Spleen (tissue), 7 donors: ENCODE measurements around a stretch of chr18.

DNA sequence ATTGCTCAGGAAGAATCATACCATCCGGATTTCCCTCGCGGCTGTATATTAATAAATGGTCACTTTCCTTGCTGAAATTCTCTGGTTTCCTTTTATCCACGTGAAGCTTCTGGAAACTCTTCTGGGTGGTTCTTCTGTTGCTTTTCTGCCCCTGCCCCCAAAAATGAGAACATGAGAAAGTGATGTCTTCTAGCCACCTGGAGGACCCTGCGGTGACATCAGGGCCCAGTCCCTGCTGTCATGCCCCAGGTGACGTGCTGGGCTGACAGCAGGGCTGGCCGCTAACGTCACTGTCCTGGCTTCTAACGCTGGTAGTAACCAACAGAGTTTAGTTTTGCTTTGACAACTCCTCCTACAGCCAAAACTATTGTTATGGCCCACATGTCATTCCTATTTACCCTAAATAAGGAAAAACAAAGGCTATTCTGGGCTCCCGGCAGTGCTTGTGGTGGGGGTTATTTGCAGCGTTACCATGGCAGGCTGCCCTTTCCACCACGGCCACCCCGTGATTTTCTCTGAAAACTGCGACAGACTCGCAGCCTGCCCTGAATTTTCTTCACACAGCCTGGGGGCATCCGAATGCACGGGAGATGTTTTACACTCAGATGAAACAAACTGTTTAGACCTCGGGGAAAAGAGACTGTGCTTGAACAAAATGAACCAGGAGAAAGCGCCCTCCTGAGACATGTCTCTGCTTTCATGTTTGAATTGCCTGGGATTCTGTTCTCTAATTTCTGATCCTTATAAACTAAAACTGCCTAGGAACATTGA lies 115.3 kb downstream of the FAM210A start:
- PRO-cap, 4 experiments = no peak in any of the 4 experiments
- RAMPAGE, long total RNA, 4 experiments = no peak in any of the 4 experiments

GRCh38 chr18:13623335-13623840 lies 103.0 kb downstream of the FAM210A start:
- PRO-cap, 4 experiments = peak in 1 of 4 experiments; most common plus-strand start chr18:13623671 (in 1); most common minus-strand start chr18:13623420 (in 1)
- RAMPAGE, long total RNA, 4 experiments = no peak in any of the 4 experiments

GRCh38 chr18:13760990-13761798 lies 34.7 kb downstream of the RNMT start:
- PRO-cap, 4 experiments = no peak in any of the 4 experiments
- RAMPAGE, long total RNA, 4 experiments = no peak in any of the 4 experiments

- PRO-cap, 4 experiments = no peak in any of the 4 experiments
- RAMPAGE, long total RNA, 4 experiments = no peak in any of the 4 experiments
These were observed 103.6 kb downstream of the ROCK1 start for GRCh38 chr18:21008017-21008464.

DNA sequence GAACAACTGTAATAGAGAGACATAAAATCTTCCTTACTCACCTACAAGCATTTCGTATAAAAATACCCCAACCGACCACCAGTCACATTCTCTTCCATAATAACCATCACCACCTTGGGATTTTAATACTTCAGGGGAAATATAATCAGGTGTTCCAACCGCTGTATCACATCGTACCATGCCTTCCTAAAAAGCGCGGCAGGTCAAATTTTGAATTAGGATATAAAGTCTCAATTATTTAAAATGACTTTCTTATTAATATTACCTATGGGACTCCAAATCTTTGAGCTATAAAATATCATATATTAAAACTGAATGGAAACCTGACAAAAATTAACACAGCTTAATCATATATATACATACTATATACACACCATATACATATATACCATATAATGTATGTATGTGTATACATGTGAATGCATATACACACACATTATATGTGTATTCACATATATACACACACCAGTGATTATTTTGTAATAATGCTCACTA lies 69.0 kb downstream of the ROCK1 start:
- PRO-cap, 4 experiments = no peak in any of the 4 experiments
- RAMPAGE, long total RNA, 4 experiments = no peak in any of the 4 experiments

DNA sequence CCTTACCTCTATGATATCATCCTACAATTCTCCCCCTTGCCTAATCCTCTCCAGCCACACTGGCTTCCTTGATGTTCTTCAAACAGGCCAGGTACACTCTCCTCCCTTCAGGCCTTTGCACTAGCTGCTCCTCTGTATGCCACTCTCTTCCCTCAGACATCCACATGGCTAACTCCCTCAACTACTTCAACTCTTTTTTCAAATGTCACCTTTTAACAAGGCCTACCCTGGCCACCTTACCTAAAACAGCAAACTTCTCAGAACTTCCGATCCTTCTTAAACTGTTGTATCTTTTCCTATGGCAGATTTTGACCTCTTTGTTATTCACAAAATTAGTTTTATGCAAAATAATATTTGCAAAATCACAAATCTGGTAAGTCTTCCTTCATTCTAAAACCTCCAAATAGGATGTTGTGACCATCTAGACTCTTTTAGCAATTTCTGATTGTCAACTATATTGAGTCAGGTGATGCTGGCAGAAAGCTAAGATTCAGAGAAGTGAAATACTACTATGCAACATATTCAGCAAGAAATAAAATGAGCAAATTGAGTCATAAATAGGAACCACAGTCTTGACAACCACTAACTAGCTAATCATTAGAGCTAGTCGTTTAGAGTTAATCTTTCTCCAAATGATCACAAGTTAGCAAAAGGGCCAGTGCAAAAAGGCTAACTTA lies 54.7 kb downstream of the ROCK1 start:
- PRO-cap, 4 experiments = no peak in any of the 4 experiments
- RAMPAGE, long total RNA, 4 experiments = no peak in any of the 4 experiments

GRCh38 chr18:21363088-21363937 lies 121.3 kb downstream of the GREB1L start:
- PRO-cap, 4 experiments = no peak in any of the 4 experiments
- RAMPAGE, long total RNA, 4 experiments = no peak in any of the 4 experiments

DNA sequence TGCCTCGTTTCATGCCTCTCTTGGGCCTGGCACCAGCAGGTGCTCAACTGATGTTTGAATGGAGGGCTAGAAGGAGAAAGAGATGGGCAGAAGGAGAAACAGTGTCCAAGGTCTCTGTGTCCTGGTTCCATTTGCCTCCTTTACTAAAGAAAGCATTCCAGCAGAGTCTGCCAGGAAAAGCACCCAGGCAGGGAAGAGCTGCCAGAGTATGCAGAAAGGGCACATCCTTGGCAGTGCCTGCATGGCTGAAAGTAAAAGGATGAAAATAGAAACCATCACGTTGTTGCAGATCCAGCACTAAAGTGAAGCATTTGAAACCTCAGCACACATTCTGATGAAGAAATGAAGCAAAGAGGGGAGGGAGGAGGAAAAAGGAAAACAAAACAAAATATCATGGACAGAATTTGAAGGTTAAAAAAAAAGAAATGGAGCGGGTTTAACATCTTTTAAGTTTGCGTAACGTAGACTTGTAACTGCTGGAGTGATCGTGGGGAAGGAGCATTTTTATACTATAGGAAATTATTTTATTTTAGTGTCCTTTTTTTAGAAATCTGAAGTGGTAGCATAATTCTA lies 142.1 kb downstream of the ESCO1 start:
- PRO-cap, 4 experiments = no peak in any of the 4 experiments
- RAMPAGE, long total RNA, 4 experiments = no peak in any of the 4 experiments

- PRO-cap, 4 experiments = no peak in any of the 4 experiments
- RAMPAGE, long total RNA, 4 experiments = no peak in any of the 4 experiments
These were observed 26.4 kb downstream of the ESCO1 start for GRCh38 chr18:21573985-21574540.

DNA sequence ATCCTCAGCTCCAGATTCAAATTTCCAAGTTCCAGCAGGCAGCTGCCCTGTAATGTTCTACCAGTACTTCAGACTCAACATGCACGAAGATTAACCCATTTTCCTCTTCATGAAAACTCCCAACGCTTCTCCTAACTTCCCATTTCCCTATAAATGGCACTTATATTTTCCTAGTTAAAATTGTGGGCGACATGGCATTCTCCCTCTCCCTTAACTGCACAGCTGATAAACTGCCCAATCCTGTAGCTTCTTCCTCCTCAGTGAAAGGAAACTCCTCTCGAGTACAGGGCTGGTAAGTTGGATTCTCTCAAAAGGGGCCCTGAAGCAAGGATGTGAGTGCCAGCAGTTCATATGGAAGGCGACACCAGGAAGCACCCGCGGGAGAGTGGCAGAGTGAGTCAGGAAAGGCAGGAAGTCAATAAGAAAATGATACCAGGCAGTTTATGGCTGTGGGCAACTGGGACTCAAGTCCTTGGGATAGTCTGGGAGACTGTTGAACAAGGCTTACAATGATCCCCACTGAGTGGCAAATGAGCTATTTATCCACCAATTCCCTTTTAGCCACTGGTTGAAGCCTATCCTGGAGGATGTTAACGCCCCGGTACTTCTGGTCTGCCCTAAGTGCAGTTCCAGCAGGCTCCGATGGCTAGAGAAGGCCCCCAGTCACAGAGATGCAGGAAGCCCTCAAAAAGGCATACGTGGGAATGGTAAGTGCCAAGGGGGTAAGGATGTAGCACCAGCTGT lies 34.8 kb downstream of the ABHD3 start:
- PRO-cap, 4 experiments = no peak in any of the 4 experiments
- RAMPAGE, long total RNA, 4 experiments = no peak in any of the 4 experiments

- PRO-cap, 4 experiments = peak in 4 of 4 experiments; most common minus-strand start chr18:21740614 (in 3)
- RAMPAGE, long total RNA, 4 experiments = no peak in any of the 4 experiments
These were observed 316 bp upstream of the MIB1 start for GRCh38 chr18:21740272-21740680.

DNA sequence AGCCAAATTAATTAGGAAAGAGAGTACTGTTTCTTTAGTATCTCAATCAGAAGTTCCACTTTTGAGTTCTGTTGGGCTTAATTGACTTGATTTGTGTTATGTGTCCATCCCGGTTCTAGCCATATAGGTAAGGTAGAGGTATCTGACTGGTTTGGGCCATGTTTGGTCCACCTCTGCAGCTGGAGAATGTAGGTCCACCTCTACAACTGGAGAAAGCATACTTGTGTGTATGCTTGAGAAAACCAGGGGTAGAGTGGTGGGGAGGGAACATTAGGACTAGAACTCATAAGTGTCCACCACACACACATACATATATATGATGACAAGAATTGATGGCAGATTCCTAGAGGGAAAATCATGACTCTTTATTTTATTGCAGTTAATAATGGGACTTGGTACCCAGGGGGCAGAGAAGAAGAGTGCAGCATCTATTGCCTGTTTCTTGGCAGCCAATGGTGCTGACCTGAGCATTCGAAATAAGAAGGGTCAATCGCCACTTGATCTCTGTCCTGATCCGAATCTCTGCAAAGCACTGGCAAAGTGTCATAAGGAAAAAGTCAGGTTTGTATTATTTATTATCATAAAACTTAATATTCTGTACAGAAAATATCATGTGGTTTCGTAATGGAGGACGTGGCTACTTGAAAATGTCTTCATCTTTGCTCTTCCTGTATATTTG lies 106.1 kb downstream of the MIB1 start:
- PRO-cap, 4 experiments = no peak in any of the 4 experiments
- RAMPAGE, long total RNA, 4 experiments = no peak in any of the 4 experiments

- PRO-cap, 4 experiments = no peak in any of the 4 experiments
- RAMPAGE, long total RNA, 4 experiments = no peak in any of the 4 experiments
These were observed 160.1 kb downstream of the MIB1 start for GRCh38 chr18:21900612-21901125.

DNA sequence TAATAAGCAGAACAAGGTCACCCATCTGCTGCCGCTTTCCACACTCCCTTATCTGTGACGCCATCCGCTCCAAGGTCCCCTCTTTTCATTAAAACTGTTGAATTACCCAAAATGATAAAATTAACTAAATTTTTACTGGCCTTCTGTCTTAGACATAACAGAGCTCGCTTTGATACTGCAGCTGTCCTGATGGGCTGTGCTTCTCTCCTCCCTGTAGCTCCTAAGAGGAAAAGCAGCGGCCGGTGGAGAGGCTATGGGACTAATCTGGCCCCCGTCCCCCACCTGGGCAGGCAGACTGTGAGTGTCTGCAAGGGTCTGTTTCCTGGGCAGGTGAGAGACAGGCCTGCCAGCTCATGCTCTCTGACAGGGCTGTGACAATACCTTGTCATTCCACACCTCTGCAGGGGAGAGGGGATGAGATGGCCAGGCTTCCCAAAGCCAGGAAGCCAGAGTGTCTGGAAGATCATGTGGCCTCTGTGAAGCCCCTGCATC lies 142.6 kb upstream of the GATA6 start:
- PRO-cap, 4 experiments = peak in 4 of 4 experiments; most common plus-strand start position 146 of the sequence (in 2)
- RAMPAGE, long total RNA, 4 experiments = start-site peak on the plus strand in 1 of 4 experiments, centred at position 173 of the sequence, 13 reads per replicate

GRCh38 chr18:22060626-22061015 lies 108.8 kb upstream of the GATA6 start:
- PRO-cap, 4 experiments = no peak in any of the 4 experiments
- RAMPAGE, long total RNA, 4 experiments = no peak in any of the 4 experiments

DNA sequence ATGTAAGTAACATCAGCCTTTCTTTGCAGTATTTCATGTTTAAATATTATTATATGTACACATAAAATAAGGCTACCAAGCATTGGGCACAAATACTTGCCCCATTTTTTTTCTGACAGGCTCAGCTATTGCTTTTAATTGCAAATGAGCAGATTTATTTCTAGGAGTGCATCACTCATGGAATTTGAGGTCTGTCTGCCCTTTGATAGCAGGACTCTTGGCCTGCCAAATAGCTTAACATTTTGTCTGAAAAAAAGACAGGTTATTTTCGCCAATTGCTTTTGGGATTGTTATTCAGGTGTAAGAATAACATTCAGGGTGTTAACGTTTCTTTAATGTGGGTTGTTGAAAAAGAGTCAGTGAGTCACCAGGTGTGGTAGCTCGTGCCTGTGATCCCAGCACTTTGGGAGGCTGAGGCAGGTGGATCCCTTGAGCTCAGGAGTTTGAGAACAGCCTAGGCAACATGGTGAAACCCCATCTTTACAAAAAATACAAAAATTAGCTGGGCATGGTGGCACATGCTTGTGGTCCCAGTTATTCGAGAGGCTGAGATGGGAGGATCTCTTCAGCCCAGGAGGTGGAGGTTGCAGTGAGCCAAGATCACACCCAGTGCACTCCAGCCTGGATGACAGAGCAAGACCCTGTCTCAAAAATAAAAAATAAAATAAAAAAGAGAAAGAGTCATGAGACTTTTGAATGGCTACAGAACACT lies 26.9 kb downstream of the GATA6 start:
- PRO-cap, 4 experiments = no peak in any of the 4 experiments
- RAMPAGE, long total RNA, 4 experiments = no peak in any of the 4 experiments

- PRO-cap, 4 experiments = no peak in any of the 4 experiments
- RAMPAGE, long total RNA, 4 experiments = no peak in any of the 4 experiments
These were observed 54.1 kb downstream of the GATA6 start for GRCh38 chr18:22223217-22224106.

- PRO-cap, 4 experiments = no peak in any of the 4 experiments
- RAMPAGE, long total RNA, 4 experiments = no peak in any of the 4 experiments
These were observed 99.1 kb downstream of the GATA6 start for GRCh38 chr18:22268447-22268914.

- PRO-cap, 4 experiments = peak in 2 of 4 experiments; most common plus-strand start chr18:22301510 (in 2); most common minus-strand start chr18:22301777 (in 1)
- RAMPAGE, long total RNA, 4 experiments = no peak in any of the 4 experiments
These were observed 116.3 kb downstream of the CTAGE1 start for GRCh38 chr18:22301340-22301799.

- PRO-cap, 4 experiments = peak in 3 of 4 experiments; most common plus-strand start chr18:22324345 (in 3); most common minus-strand start chr18:22324239 (in 1)
- RAMPAGE, long total RNA, 4 experiments = no peak in any of the 4 experiments
These were observed 93.7 kb downstream of the CTAGE1 start for GRCh38 chr18:22324010-22324459.